Thoracic aorta (tissue), 1 donor: ENCODE results near the gene ADD1.

- RAMPAGE, long total RNA: no peak
Measured at GRCh38 chr4:1740218-1741546, 19.4 kb downstream of the TACC3 start.

DNA sequence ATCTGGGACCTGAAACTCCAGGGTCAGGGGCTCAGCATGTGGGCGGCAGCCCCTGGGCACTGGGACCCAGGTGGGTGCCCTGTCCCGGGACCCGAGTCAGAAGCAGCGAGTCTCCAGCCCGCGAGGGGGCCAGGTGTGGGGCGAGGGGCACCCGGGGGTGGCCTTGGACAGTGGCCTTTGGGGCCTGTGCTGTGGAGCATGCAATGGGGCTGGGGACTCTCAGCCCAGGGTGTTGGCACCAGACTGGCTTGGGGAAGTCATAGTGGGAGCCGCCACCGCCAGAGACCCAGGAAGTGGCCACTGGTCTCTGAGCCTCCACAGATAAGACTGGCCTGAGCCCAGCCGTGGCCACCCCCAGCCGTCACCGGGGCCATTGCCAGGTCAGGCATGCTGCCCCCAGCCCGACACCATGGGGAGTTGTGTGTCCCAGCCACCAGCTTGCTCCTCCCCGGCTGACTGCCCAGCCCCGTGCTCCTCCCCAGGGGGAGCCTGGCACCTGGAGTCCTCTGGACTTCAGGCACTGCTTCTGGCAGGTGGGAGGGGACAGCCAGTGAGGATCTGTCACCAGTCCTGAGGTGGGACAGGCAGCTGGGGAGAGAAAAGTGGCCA, 32.4 kb downstream of the TACC3 start:
- RAMPAGE, long total RNA: no peak

DNA sequence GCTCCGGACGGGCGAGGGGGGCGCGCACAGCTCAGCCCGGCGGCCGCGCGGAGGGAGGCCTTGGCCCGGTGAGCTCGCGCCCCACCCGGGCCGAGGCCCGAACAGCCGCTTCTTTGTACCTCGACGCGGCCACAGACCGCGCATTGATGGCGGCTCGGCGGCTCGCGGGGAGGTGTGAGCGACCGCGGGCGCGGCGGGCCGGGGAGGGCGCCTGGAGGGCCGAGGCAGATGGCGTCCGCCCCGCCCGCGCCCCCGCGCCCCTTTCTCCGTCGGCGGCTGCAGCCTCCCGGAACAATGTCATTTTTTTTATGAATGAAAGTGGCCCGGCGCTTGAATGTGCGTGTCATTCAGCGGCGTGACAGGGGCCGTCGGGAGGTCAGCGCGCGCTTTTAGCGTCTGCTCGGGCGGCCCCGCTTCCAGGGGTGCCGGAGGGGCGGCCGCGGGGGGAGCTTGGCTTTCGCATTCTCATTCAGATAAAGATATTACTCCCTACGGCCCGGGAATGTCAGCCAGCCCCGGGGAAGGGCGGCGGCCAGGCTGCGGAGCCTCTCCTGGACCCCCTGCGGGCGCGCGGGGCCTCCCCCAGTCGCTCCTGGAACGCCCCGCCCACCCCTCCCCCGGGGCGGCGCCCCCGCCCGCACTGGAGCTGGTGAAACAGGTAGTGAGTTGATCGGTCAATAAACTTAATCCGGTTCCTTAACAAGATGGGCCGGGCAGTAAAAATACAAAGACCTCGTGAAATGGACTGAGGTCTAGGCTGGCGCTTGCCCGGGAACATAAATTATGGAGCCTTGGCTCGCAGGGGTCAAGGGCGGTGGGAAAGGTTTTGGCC, 1.9 kb downstream of the FGFR3 start:
- RAMPAGE, long total RNA: no peak

DNA sequence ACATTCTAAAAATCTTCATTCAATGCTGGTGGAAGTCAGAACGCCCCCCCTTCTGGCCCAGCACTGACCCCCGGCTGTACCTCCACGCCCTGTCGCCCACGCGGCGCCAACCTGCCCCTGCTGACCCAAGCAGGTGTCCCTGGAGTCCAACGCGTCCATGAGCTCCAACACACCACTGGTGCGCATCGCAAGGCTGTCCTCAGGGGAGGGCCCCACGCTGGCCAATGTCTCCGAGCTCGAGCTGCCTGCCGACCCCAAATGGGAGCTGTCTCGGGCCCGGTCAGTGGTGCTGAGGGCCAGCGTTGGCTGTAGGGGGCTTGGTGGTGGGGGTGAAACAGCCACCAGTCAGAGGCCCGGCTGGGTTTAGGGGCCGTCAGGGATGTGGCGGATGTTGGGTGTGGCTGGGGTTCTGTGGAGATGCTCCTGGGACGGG, 11.6 kb downstream of the FGFR3 start:
- RAMPAGE, long total RNA: no peak

GRCh38 chr4:1814401-1814743, 21.3 kb downstream of the FGFR3 start:
- RAMPAGE, long total RNA: no peak

GRCh38 chr4:1822869-1823240, 29.8 kb downstream of the FGFR3 start:
- RAMPAGE, long total RNA: no peak

DNA sequence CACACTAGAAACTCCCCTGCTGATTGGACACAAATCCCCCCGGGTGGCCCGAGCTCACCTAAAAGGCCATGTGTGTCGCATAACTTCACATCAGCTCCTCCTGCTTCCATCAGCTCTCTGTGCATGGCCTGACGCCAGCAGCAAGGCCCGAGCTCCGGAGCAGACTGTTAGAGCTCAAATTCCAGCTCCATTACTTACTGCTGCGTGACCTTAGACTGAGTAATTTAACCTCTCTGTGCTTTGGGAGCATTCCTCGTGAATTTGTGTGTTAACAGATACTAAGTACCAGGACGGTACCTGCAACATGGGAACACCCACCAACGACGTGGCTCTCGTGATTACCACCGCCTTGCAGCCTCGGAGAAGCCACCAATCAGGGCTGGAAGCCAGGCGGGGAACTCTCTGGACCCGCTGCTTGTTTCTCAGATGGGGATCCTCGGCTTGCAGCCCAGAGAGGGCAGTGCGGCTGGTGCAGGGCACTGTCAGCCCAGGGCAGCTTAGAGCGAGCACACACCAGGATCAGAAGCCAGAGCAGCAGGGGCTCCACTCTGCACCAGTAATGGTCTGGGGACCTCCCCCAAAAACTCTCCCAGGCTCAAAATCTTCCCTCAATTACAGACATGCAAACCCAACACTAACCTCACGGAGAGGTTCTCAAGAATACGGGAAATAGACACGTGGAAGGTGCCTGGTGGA, 12.9 kb downstream of the LETM1 start:
- RAMPAGE, long total RNA: no peak

GRCh38 chr4:1978086-1979070, 30.4 kb downstream of the NELFA start:
- RAMPAGE, long total RNA: no peak

DNA sequence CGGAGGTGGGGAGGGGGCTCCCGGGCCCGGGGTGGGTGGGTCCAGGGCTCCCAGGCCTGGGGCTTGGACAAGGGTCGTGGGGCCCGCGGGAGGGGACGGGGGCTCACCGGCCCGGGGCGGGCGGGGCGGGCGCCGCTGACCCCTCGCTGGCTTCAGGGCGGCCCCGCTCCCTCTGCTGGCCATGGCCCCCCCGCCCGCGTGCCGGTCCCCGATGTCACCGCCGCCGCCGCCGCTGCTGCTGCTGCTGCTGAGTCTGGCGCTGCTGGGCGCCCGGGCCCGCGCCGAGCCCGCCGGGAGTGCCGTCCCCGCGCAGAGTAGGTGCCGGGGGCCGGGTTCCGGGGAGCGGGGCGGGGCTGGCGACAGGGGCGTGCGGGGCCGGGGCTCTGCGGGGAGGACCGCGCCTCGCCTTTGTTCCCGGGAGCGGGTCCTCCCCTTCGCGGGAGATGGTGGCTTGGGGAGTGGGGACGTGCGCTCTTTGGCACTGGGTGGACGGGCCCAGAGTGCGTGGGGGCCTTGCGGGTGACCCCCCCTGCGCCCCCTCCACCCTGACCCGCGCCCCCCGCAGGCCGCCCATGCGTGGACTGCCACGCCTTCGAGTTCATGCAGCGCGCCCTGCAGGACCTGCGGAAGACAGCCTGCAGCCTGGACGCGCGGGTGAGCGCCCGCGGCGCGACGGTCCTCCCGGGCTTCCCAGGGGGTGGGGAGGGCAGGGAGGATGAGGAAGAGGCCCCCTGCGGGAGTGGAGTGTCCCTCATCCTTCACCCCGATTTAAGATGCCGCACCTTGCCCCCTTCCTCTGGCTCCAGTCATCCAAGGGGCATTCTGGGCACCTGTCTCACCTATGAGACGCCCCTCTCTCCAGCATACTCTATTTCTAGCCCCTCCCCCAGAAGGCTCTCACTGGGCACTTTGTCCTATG, 635 bp downstream of the C4orf48 start:
- RAMPAGE, long total RNA: no peak

- RAMPAGE, long total RNA: no peak
Measured at GRCh38 chr4:2290793-2291214, 28.9 kb upstream of the MXD4 start.

DNA sequence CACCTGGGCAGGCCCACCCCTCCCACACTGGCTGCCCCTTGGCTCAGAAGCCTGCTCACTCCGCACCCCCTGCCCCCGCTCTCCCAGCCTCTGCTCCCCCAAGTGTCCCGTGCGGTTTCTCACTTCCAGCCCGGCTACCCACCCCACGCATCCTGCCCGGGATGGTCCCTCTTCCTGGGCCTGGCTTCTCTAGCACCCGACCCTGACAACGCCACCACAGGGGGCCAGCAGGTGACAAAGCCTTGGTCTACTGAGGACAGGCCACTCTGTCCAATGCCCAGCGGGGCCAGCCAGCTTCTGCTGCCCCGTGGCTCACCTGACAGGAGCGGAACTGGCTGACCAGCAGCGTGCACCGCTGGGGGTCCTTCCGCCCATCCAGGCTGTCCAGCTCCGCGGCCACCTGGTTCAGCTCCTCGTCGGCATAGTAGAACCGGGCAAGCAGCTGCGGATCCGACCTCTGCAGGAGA, 64.8 kb downstream of the ZFYVE28 start:
- RAMPAGE, long total RNA: no peak

- RAMPAGE, long total RNA: no peak
Measured at GRCh38 chr4:2416376-2416914, 2.0 kb downstream of the ZFYVE28 start.

DNA sequence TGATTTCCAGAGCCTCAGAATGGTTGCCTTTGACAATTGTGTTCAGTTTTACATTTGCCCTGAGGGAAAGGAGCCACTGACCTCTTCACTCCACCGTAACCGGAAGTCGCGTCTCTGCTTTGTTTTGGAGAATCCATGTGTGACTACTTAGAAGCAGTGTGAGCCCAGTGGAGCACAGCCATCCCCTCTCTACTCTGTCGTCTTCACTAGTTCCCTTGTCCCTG, 84.6 kb downstream of the TNIP2 start:
- RAMPAGE, long total RNA: no peak

GRCh38 chr4:2791880-2792657, 816 bp upstream of the SH3BP2 start:
- RAMPAGE, long total RNA: no peak

DNA sequence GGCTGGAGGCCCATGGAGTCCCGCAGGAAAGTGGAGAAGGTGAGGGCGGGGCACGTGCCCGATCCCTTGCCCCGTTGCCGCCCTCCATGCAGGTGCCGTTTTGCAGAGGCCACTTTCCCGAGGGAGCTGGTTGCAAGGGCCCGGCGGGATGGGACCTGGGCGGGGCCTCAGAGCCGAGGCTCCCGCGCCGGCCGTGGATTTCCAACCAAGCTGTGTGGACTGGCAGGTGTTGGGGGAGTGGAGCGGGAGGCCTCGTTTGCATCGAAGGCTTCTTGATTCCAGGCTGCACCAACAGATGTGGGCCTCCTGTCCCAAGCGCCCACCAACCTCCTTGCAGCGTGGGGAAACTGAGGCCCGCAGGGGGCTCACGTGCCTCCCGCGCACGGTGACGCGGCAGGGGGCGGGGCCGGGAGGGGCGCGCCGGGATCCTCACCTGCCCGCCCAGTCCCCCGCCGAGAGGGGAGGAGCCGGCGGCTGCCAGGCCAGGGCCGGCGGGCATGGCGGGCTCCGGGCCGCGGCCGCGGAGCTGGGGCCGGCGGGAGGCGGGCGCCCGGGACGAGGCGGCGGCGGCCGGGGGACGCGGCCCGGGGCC, 24.9 kb downstream of the SH3BP2 start:
- RAMPAGE, long total RNA: no peak

DNA sequence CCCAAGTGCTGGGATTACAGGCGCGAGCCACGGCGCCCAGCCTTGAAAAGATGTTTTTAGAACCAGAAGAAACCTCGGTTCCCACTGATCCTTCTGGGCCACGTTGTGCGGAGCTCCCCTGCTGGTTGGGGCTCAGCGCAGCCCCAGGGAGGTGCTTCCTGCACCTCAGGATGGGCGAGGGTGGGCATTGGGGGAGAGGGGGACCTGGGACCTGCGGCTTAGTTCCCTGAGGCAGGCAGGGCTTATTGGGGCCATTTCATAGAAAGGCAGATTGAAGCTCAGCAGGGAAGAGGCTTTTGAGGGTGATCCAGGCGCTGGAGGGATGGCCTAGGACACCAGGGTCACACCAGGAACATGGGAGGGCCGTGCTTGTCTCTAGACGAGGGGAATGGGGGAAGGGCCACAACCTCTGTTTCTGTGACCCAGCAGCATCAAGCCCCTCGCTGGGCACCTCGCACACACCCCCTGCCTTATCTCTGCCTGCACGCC, 6.3 kb upstream of the ADD1 start:
- RAMPAGE, long total RNA: no peak

- RAMPAGE, long total RNA: start-site peak on the plus strand at chr4:2843921-2844015, 608 reads
Measured at GRCh38 chr4:2843544-2844130, at the start of gene ADD1. TSS of gene ADD1 (plus strand) at chr4:2843844.

GRCh38 chr4:2867650-2868875, 24.4 kb downstream of the ADD1 start:
- RAMPAGE, long total RNA: start-site peak on the plus strand at chr4:2867796-2867883, 44 reads

DNA sequence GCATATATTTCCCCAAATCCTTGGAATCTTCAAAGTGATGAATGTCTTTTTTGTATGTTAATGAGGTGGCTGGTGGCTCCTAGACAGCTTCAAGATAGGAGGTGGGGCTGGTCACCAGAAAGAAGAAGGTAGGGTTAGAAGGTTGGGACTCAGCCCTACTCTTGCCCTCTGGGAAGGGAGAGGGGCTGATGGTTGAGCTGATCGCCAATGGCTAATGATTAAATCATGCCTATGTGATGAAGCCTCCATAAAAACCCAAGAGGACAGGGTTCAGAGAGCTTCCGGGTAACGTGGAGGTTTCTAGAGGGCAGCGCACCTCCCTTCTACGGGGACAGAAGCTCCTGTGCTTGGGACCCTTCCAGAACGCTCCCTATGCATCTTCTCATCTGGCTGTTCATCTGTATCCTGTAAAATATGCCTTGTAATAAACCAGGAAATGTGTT, 29.8 kb upstream of the HTT start:
- RAMPAGE, long total RNA: no peak

DNA sequence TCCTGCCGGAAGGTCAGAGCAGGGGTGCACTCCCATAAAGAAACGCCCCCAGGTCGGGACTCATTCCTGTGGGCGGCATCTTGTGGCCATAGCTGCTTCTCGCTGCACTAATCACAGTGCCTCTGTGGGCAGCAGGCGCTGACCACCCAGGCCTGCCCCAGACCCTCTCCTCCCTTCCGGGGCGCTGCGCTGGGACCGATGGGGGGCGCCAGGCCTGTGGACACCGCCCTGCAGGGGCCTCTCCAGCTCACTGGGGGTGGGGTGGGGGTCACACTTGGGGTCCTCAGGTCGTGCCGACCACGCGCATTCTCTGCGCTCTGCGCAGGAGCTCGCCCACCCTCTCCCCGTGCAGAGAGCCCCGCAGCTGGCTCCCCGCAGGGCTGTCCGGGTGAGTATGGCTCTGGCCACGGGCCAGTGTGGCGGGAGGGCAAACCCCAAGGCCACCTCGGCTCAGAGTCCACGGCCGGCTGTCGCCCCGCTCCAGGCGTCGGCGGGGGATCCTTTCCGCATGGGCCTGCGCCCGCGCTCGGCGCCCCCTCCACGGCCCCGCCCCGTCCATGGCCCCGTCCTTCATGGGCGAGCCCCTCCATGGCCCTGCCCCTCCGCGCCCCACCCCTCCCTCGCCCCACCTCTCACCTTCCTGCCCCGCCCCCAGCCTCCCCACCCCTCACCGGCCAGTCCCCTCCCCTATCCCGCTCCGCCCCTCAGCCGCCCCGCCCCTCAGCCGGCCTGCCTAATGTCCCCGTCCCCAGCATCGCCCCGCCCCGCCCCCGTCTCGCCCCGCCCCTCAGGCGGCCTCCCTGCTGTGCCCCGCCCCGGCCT, 802 bp upstream of the HTT start:
- RAMPAGE, long total RNA: no peak